Measurements from ENCODE around the gene SETD7.

DNA sequence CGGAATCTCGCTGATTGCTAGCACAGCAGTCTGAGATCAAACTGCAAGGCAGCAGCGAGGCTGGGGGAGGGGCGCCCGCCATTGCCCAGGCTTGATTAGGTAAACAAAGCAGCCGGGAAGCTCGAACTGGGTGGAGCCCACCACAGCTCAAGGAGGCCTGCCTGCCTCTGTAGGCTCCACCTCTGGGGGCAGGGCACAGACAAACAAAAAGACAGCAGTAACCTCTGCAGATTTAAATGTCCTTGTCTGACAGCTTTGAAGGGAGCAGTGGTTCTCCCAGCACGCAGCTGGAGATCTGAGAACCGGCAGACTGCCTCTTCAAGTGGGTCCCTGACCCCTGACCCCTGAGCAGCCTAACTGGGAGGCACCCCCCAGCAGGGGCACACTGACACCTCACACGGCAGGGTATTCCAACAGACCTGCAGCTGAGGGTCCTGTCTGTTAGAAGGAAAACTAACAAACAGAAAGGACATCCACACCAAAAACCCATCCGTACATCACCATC lies 35.6 kb downstream of the PCDH18 start:
- PRO-cap: no peak

DNA sequence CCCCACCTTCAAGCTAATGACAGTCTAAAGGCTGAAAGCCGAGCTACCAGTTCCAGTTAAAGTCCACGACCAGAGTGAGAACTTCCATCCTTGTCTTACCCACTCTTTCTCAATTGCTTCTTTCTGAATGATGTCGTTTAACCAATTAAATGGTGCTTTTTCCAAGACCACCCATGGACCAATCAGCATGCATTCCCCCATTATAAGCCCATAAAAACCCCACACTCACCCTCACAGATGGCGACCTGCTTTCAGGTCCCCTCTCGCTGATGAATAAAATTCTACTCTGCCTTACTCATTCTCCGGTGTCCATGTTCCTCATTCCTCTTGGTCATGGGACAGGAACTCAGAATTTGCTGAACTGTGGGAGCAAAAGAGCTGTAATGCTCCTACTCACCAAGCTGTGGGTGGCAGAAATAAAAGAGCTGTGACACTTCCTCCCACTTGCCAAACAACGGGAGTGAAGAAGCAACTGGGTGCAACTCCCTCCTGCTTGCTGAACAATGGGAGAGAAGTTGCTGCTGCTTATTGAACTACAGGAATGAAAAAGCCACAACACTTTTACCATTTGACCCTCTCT lies 168.4 kb upstream of the PCDH18 start:
- PRO-cap: unidirectional peak, plus-strand start at position 447 of the sequence

DNA sequence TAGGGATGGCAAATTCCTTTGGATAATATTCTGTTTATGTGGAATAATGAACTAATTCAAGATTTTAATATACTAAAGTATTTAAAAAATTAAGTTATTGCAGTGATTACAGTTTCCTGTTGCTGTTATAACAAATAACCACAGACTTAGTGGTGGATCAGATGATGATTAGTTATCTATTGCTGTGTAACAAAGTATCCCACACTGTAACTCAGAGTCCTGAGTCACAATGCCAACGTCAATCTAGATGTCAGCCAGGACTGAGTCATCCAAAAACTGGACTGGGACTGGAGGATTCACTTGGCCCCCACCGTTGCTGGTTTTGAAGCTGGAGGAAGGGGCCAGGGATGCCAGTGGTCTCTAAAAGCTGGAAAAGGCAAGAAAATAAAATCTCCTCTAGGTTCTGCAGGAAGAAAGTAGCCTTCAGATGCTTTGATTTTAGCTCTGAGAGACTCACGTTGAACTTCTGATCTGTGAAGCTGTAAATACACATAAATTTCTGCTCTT lies 148.2 kb upstream of the SLC7A11 start:
- PRO-cap: no peak

- PRO-cap: unidirectional peak, plus-strand start at chr4:138954302
Measured at GRCh38 chr4:138954114-138954552, 61.4 kb upstream of the NOCT start.

DNA sequence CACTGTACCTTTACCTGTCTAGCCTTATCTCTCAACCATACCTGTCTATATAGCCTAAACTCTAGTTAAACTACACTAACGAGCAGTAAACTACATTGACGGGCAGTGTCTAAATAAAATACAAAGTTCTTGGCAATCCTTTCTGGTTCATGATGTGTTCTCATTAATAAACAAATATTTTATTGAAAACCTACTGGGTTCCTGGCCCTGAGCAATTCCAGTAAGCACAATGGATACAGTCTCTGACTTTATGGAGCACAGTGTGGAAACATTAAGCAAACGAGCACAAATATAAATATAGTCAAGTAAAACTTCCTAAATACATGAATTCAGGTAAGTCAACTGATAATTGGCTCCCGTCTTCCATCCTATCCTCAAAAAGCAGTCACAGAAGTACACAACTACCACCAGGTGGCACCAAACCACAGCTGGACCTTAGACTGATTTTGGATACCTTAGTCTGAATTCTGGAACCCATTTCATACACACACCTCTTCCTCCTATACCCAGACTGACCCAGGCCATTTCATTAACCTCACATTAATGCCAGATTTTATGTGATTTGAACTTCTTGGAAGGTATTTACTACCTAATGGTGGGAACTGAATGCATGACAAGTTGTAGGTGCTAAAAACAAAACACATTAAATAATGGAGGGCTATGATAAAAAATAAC lies 77.7 kb downstream of the ELF2 start:
- PRO-cap: no peak

GRCh38 chr4:139351043-139351500 lies 48.8 kb upstream of the NDUFC1 start:
- PRO-cap: no peak

- PRO-cap: no peak
Measured at GRCh38 chr4:139459011-139459321, 5.0 kb downstream of the RAB33B start.

GRCh38 chr4:139471243-139471518 lies 17.3 kb downstream of the RAB33B start:
- PRO-cap: no peak

GRCh38 chr4:139556023-139556690 lies at the start of gene SETD7:
Gene SETD7 (minus strand): TSS chr4:139556219.
- PRO-cap: bidirectional peak, plus-strand start at chr4:139556302, minus-strand start at chr4:139556191; bidirectional peak, plus-strand start at chr4:139556567, minus-strand start at chr4:139556617

DNA sequence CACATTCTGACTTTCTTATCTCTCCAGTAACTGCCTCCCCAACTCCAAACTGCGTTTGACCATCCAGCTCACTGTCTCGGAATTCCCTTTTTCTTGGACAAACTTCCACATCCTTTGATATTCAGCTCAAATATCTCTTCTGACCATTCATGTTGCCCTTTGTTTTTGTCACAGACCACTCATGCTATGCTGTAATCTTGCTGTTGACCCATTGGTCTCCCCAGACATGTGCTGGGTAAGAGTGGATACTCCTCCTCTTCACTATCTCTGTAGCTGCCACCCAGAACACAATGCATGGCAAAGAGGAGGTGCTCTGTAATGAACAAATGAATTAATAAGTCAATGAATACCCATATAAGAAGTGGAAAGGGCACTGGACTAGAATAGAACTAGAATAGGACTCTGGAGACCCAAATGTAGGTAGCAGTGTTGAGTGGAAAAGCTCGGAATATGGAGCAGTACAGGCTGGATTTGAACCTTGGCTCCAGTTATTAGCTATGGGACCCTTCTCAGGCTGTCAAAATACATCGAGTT lies 196.8 kb downstream of the MGST2 start:
- PRO-cap: no peak

DNA sequence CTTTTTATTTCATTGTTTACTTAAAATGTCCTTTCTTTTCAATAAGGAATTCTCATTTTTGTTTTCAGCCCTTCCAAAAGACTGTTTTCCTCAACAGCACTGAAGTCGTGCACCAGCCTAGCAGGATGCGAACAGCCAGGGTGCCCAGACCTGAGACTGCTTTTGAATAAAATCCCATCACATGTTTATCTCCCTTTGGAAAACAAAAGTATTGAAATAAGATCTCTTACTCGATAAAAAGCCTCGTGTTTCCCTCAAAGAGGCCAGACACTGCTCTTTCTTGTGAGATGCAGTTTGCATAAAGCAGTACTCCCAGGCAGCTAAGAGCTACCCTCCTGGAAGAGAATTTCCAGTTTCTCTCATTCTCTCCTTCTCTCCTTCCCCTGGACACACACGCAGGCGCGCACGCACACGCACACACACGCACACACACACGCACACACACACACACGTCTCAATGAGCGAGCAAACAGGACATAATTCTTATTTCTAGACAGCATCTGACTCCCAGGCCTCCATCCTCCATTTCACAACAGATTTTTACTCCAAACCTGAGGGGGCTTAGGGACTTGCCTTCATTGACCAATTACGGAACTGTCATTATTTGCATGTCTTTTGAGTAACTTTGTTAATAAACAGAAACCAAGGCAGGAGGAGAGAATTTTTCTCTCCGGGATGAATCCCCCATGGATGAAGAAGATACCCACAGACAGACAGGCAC lies 236.4 kb downstream of the MGST2 start:
- PRO-cap: no peak

DNA sequence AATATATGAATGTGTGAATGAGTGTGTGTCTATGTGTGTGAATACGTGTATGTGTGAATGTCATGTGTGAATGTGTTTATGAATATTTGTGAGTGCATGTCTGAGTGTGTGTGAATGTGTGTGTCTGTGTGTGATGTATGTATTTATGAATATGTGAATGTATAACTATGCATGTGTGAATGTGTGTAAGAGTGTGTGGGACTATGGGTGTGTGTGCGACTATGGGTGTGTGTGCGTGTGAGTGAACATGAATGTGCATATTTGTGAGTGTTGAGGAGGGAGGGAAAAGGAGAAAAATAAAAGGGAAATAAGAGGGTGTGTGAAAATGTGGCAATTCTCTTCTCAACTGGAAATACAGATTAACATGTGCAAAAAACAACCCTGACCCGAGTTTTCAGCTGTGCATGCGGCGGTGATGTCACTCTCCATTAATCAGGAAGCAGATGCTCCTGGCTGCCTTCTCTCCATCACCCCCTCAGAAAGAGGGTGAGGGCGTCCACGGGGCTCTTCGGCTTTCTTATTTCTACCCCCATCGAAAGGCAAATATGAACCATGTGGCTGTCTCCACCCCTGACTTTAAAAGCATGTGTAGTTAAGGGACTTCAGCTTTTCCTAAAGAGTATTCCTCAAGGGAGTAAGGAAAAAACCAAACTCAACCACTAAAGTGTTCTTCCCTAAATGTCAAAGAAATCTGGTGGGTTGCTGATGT lies 219.8 kb downstream of the MAML3 start:
- PRO-cap: no peak

- PRO-cap: no peak
Measured at GRCh38 chr4:139998500-139999314, 155.3 kb downstream of the MAML3 start.

GRCh38 chr4:140021475-140022285 lies 132.3 kb downstream of the MAML3 start:
- PRO-cap: no peak

GRCh38 chr4:140032703-140033402 lies 121.1 kb downstream of the MAML3 start:
- PRO-cap: no peak

DNA sequence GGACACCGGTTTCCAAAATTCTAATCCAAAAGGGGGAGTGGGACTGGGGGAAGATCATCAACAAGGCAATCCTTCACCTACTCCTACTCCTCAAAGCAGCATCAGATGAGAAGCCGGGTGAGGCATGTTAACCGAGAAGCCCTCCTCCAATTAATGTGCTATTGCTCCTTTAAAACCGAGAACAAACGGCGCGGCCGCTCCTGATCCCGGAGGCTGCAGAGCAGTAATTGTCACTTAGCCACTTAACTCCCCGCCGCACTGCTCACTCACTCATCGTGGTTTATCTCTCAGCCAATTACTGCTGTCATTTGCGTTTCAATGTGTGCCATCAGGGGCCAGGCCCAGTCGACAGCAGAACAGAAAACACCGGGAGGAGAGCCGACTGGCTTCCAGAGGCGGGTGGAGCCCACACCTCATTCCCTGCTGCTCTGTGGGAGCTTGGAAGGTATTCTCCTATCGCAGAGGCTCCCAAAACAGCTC lies 61.6 kb downstream of the MAML3 start:
- PRO-cap: bidirectional peak, plus-strand start at position 359 of the sequence, minus-strand start at position 212 of the sequence

DNA sequence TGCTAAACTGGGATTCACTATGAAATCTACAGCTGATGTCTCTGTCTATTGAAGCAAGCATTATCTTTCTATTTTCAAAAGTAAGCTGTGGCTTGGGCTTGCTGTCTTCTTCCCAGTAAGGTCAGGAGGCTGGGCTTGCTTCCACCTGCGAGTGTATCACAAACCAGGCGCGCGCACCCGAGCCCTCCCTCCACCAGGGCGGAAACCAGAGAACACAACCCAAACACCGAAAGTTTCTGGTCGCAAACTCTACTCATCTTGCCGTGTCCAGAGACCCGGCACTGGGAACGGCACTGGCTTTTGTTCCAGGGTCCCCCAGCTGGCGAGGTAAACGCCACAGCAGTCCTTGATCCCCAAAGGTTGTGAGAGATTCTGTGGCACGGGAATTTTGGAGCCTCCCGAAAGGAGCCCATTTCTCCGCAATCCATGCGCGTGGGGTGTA lies 3.8 kb downstream of the MAML3 start:
- PRO-cap: bidirectional peak, plus-strand start at position 196 of the sequence, minus-strand start at position 112 of the sequence

GRCh38 chr4:140239214-140239836 lies 85.3 kb upstream of the MAML3 start:
- PRO-cap: no peak

- PRO-cap: no peak
Measured at GRCh38 chr4:140268249-140268957, 105.0 kb upstream of the SCOC start.

DNA sequence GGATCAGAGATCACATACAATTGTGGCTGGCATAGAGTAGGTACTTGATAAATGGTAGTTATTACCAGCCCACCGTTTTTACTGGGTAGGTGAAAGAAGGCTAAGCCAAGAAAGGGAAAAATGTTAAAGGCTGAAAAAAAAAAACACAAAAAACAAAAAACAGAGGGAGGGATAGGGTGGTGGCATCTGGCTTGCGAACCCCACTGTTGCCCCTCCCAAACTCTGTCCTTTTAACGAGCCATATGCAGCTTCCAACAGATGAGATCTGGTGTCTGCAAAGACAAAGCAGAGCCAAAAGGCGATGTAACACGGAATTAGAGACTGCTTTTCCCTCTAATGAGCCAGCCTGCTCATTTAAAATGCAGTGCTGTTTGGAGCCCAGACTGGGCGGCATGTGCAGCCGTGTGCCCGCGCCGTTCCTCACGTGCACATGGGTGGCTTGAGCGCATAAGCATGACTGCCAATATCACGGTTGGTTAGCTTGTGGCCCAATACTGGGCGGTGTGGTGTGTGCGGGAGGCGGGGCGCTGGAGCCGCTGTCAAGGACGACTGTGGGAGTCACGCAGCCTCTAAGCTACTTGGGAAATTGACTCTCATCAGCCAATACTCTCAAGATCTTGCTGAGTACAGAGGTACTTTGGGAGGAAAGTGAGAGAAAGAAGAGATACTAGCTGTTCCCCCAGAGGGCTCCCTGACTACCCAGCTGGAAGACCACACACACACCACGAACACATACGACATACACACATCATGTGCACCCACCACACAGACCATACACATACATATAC lies 87.0 kb upstream of the SCOC start:
- PRO-cap: no peak